ENCODE data around the genes PAK1 and AQP11.

DNA sequence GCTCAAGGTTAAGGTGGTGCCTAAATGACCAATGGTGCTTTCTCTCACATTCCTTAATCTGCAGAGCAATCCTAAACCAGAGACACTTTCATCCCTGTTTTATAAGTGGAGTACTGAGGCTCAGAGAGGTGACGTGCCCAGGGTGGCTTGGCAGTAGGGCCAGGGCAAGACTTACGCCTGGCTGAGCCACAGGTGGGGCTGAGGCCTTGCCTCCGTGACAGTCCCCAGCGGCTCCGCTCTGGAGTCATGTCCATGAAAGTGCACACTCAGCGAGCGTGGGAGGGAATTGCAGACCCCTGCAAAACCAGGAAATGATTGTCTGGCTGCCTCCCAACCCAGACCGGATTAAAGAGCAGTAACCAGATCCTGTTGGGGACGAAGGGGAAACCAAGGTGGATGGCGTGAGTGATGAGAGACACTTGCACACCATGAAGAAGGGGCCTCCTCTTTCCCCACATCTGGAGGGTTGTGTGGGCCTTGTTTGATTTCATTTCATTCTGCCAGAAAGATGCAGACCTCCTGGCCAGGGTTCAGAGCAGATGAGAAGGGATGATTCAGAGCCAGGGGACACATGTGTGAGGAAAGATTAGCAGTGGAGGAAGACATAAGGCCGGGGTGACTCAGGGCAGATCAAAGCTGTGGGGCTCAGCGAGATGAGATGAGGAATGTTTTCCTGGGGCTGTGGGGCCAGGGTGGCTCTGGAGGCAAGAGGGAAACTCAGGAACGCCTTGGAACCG lies 29.7 kb upstream of the LRRC32 start:
- PRO-cap, result no peak

DNA sequence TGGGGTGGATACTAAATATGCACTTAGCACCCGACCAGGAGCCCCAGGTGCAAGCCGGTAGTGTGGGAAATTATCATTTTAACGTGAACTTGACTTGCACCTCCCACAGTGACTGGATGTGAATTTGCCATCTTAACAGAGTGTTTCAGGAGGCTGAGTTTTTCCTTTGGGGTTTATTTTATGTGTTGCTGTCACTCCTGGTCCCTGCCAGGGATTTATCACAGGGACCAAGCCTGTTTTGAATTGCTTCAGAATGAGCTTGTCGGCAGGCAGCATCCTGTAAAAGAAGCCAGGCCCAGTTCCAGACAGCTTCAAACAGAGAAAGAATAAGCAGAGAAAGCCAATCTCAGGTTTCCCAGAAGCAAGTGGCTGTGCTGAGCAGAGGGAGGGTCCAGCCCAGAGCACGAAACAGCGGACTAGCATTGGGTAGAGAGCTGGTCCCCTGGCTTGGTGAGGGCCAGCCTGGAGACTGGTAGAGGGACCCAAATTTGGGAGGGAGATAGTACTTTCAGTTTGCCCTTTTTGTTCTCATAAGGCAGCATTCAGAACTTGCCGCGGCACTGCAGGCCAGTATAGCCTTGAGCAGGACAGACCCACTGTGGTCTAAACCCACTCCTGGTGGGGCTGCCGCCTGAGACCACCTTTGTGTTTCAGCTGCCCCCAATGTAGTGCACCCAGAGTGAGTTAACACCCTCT lies 48.0 kb upstream of the TSKU start:
- PRO-cap, result no peak

GRCh38 chr11:76765939-76766649 lies 17.1 kb upstream of the TSKU start:
- PRO-cap, result no peak

DNA sequence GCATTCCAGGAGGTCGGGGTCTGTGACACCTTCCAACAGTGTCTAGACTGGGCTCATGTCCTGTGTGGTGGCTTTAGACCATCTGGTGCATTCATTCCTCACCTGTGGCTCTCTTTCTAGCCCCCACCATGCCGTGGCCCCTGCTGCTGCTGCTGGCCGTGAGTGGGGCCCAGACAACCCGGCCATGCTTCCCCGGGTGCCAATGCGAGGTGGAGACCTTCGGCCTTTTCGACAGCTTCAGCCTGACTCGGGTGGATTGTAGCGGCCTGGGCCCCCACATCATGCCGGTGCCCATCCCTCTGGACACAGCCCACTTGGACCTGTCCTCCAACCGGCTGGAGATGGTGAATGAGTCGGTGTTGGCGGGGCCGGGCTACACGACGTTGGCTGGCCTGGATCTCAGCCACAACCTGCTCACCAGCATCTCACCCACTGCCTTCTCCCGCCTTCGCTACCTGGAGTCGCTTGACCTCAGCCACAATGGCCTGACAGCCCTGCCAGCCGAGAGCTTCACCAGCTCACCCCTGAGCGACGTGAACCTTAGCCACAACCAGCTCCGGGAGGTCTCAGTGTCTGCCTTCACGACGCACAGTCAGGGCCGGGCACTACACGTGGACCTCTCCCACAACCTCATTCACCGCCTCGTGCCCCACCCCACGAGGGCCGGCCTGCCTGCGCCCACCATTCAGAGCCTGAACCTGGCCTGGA lies 12.5 kb downstream of the TSKU start:
- PRO-cap, result no peak

DNA sequence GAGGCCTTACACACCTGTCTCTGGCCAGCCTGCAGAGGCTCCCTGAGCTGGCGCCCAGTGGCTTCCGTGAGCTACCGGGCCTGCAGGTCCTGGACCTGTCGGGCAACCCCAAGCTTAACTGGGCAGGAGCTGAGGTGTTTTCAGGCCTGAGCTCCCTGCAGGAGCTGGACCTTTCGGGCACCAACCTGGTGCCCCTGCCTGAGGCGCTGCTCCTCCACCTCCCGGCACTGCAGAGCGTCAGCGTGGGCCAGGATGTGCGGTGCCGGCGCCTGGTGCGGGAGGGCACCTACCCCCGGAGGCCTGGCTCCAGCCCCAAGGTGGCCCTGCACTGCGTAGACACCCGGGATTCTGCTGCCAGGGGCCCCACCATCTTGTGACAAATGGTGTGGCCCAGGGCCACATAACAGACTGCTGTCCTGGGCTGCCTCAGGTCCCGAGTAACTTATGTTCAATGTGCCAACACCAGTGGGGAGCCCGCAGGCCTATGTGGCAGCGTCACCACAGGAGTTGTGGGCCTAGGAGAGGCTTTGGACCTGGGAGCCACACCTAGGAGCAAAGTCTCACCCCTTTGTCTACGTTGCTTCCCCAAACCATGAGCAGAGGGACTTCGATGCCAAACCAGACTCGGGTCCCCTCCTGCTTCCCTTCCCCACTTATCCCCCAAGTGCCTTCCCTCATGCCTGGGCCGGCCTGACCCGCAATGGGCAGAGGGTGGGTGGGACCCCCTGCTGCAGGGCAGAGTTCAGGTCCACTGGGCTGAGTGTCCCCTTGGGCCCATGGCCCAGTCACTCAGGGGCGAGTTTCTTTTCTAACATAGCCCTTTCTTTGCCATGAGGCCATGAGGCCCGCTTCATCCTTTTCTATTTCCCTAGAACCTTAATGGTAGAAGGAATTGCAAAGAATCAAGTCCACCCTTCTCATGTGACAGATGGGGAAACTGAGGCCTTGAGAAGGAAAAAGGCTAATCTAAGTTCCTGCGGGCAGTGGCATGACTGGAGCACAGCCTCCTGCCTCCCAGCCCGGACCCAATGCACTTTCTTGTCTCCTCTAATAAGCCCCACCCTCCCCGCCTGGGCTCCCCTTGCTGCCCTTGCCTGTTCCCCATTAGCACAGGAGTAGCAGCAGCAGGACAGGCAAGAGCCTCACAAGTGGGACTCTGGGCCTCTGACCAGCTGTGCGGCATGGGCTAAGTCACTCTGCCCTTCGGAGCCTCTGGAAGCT lies 13.6 kb downstream of the TSKU start:
- PRO-cap, result no peak

DNA sequence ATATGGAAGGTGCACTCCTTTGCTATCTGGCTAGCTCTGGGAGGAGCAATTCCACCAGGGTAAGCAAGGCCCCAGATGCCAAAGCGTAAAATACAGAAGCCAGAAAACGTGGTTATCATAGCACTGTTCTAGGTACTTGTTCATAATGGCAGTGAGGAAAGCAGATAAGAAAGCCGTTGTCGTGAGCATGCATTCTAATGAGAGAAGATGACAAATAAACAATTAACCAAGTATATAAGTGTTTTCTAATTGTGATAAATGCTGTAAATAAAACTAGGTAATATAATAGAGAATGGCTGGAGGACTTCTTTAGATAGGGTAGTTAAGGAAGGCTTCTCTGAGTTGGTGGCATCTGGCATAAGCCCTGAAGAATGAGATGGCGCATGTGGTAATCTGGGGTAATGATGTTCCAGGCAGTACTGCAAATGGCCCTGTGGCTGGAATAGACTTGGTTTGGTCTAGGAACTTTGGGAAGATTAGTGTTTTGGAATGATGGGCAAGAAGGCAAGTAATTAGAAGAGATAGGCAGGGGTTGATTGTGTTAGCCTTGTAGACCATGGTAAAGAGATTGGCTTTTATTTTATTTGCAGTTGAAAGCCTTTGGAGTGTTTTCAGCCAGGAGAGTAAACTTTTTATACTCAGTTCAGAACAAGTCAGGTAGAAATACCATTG lies 25.2 kb downstream of the ACER3 start:
- PRO-cap, result no peak

DNA sequence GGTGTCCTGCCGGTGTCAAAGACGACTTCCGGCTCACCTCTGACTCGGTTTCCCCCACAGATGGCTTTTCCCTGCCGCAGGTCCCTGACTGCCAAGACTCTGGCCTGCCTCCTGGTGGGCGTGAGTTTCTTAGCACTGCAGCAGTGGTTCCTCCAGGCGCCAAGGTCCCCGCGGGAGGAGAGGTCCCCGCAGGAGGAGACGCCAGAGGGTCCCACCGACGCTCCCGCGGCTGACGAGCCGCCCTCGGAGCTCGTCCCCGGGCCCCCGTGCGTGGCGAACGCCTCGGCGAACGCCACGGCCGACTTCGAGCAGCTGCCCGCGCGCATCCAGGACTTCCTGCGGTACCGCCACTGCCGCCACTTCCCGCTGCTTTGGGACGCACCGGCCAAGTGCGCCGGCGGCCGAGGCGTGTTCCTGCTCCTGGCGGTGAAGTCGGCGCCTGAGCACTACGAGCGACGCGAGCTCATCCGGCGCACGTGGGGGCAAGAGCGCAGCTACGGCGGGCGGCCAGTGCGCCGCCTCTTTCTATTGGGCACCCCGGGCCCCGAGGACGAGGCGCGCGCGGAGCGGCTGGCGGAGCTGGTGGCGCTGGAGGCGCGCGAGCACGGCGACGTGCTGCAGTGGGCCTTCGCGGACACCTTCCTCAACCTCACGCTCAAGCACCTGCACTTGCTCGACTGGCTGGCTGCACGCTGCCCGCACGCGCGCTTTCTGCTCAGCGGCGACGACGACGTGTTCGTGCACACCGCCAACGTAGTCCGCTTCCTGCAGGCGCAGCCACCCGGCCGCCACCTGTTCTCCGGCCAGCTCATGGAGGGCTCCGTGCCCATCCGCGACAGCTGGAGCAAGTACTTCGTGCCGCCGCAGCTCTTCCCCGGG lies 5.5 kb downstream of the B3GNT6 start:
- PRO-cap, result no peak

DNA sequence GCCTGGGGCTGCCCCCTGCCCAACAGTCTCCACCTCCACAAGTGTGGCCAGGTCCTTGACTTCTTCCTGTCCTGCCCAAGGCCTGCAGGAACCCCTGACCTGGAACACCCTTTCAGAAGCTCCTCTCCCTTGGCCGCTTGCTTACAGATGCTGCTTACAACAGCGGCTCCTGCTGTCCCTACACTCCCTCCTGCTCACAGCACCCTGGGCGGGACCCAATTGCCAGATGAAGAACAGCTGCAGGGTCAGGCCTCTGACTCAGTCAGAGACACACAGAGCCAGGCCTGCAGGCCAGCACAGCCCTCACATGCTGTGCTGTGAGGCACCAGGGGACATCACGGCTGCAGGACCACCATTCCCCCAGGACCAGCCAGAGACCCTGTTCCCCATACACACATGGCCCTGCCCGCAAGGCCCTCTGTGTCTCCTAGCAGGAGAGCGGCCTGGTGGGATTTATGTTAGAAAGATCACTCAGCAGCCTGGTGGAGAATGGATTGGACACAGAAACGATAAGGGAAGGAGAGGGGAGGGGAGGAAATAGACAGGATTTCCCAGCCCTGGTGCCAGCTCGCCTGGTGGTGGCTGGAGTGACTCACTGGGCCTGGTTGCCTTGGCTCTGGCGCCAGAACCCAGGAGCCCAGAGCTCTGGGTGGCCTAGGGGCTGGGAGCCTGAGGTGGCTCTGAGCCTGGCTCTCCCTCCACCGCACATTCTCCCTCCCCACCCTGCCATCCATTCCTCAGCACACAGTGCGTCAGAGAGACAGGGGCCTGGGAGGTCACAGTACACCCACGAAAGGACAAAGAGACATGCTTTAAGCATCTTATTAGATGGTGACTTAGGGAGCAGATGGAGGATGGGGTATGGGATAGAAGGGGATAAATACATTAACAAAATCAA lies 6.7 kb downstream of the CAPN5 start:
- PRO-cap, result bidirectional peak, plus-strand start at position 261 of the sequence, minus-strand start at position 137 of the sequence

DNA sequence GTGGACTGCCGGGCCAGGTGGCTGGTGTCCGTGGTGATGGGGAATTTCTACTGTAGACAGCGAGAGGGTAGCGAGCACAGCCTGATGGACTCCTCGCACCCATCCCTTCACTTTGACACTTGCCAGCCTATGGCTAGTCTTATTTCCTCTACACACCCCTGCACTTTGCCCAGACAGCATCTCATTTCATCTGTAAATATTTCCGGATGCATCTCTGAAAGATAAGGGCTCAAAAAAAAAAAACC lies 5.8 kb downstream of the OMP start:
- PRO-cap, result no peak

GRCh38 chr11:77126683-77127965 lies 922 bp upstream of the MYO7A start:
- PRO-cap, result unidirectional peak, minus-strand start at chr11:77127584

DNA sequence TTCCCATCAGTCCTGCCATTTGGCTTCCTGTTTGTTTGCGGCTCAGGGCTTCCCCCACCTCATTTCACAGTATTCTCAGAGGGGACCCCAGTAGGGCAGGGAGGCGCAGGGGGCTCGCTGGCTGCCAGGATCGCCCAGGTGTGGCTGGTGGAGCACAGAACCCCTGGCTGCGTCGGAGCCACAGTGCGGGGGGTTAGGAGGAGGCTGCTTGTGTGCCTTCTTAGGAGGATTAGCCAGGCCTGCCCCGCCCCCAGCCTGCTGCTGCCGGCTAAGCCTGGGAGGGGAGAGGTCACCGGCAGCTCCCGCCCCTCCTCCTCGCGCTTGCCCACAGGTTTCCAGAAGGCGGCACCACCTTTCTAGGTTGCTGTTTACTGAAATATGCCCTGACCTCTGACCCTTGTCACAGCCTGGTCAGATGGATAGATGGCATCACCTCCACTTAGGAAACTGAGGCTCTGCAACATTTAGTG lies 43.8 kb downstream of the MYO7A start:
- PRO-cap, result no peak

- PRO-cap, result no peak
These were observed 44.5 kb downstream of the MYO7A start for GRCh38 chr11:77172513-77172895.

DNA sequence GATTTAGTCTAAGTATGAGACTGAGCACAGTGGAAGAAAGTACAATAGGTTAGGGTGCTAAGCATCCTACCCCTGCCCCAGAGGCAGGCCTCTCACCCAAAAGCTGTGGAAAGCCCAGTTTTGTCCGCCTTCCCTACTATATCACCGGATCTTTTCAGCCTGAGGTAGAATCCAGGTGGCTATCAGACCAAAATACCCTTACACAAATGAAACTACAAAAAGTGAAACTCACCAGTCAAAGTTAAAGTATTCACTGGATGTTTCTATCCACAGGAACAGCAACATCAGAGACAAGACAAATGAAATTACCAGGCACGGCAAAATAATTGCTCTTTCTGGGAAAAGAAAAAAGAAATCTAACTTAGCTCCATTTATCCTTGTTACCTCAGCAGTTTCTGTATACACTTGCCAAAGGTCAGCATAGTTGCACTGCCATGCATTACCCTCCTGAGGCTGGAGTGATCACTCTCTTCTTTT lies 16.6 kb downstream of the GDPD4 start:
- PRO-cap, result no peak

DNA sequence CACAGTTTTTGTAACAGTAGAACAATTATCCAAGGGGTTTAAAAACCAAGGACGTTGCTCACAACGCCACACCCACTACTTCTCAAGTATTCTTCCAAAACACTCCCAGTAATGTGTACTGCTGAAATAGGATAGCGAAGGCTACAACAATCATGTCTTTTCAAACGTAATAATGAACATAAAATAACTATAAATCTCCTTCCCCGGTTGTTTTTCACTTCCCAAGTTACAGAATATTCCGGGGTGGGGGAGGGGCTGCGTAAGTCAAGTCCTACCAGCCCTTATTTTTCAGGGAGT lies 1.2 kb downstream of the PAK1 start:
- PRO-cap, result no peak

GRCh38 chr11:77473885-77474542 lies at the start of gene PAK1:
Gene PAK1 (minus strand): TSS chr11:77474094.
- PRO-cap, result bidirectional peak, plus-strand start at chr11:77474422, minus-strand start at chr11:77474265

- PRO-cap, result bidirectional peak, plus-strand start at chr11:77589664, minus-strand start at chr11:77589552; bidirectional peak, plus-strand start at chr11:77589953, minus-strand start at chr11:77589885
These were observed at the start of gene AQP11 for GRCh38 chr11:77589311-77590334. Gene AQP11 (plus strand): TSS chr11:77589953.

GRCh38 chr11:77616284-77616760 lies 21.3 kb downstream of the CLNS1A start:
- PRO-cap, result no peak

GRCh38 chr11:77675030-77675518 lies 37.5 kb upstream of the CLNS1A start:
- PRO-cap, result no peak

- PRO-cap, result no peak
These were observed 64.3 kb upstream of the CLNS1A start for GRCh38 chr11:77701599-77702595.

GRCh38 chr11:77819786-77820456 lies 601 bp downstream of the RSF1 start:
- PRO-cap, result bidirectional peak, plus-strand start at chr11:77820223, minus-strand start at chr11:77820087

Data from tibial artery (tissue), 1 donor.